GM06990 (cell line): Measurements from ENCODE around the gene MLLT1.

DNA sequence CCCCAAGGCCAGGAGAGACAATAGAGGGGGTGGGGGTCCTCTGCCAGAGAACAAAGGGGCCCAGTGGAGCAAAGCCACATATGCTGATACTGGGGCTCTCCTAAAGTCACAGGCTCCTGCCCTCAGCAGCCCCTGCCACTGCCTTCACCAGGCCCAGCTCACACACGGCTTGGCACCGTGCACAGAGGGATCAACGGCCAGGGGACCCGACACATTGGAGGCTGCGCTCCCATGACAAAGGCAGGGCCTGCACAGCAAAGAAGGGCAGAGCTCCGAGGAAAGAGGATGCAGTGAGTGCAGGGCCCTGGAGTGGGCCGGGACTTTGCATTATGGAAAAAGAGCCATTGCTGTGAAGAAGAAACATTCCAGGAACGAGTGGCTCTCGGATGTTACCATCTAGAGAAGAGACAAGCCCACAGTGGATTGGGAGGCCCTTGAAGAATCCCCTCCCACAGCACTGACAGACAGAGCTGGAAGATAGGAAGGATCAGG is 146.5 kb downstream of the KDM4B start:
- RRBS: no CpG with 5 or more reads among the region's 9 CpGs

- RRBS: no CpG with 5 or more reads among the region's 21 CpGs
Measured at GRCh38 chr19:5125815-5126424, 157.0 kb downstream of the KDM4B start.

DNA sequence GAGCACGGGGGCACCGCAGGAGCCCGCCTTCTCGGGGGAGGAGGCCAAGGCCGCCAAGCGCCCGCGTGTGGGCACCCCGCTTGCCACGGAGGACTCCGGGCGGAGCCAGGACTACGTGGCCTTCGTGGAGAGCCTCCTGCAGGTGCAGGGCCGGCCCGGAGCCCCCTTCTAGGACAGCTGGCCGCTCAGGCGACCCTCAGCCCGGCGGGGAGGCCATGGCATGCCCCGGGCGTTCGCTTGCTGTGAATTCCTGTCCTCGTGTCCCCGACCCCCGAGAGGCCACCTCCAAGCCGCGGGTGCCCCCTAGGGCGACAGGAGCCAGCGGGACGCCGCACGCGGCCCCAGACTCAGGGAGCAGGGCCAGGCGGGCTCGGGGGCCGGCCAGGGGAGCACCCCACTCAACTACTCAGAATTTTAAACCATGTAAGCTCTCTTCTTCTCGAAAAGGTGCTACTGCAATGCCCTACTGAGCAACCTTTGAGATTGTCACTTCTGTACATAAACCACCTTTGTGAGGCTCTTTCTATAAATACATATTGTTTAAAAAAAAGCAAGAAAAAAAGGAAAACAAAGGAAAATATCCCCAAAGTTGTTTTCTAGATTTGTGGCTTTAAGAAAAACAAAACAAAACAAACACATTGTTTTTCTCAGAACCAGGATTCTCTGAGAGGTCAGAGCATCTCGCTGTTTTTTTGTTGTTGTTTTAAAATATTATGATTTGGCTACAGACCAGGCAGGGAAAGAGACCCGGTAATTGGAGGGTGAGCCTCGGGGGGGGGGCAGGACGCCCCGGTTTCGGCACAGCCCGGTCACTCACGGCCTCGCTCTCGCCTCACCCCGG is 182.6 kb downstream of the KDM4B start:
- RRBS: 86% methylated on average over 12 of the region's 49 CpGs

GRCh38 chr19:5255950-5256579 is 84.5 kb downstream of the PTPRS start:
- RRBS: no CpG with 5 or more reads among the region's 7 CpGs

GRCh38 chr19:5536319-5536879 is 81.2 kb downstream of the ZNRF4 start:
- RRBS: 42% methylated on average over 29 of the region's 36 CpGs

- RRBS: no CpG with 5 or more reads among the region's 24 CpGs
Measured at GRCh38 chr19:5577511-5578296, 44.9 kb downstream of the SAFB2 start.

DNA sequence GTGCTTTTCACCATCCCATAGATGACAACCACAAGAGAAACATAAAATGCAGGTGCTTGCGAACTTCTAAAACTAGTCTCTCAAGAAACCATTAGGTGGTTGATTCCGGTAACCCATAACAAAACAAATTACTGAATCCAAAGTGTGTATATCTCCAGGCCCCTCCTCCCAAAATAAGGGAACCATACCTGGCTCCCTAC is 12.3 kb downstream of the SAFB2 start:
- RRBS: no CpG with 5 or more reads among the region's 2 CpGs

DNA sequence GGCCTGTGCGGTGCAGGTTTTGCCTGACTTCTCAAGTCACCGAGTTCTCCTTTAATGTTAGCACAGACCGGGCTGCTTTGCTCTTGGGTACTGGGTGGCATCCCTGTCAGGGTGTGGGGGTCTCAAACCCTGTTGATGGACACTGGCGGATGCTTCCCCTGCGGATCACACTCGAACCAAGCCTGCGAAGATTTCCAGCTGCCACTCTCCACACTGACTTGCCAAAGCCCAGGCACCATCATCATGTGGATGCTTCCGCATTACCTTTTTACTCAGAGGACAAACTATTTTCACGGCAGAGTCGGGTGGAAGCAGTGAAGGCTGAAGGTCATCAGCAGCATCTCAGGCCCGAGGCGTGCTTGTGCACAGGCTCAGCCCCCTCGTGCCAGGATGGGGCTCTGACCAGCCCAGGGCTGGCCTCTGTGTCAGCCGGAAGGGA is 11.3 kb downstream of the MICOS13 start:
- RRBS: 100% methylated on average over 2 of the region's 14 CpGs

DNA sequence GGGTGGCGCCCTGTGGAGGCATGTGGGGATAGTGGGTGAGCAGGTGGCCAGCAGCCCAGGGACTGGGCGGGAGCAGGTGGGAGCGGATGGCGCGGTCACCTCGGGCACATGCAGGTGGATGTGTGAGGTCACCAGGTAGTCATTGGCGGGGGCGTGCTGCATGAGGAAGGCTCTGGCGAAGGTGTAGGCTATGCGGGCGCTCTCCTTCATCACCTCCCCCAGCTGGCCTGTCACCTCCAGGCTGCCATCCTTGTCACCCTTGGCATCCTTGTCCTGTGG is 3.3 kb downstream of the RPL36 start:
- RRBS: no CpG with 5 or more reads among the region's 11 CpGs

GRCh38 chr19:5803877-5804435 is 911 bp upstream of the NRTN start:
- RRBS: 4% methylated on average over 12 of the region's 41 CpGs

DNA sequence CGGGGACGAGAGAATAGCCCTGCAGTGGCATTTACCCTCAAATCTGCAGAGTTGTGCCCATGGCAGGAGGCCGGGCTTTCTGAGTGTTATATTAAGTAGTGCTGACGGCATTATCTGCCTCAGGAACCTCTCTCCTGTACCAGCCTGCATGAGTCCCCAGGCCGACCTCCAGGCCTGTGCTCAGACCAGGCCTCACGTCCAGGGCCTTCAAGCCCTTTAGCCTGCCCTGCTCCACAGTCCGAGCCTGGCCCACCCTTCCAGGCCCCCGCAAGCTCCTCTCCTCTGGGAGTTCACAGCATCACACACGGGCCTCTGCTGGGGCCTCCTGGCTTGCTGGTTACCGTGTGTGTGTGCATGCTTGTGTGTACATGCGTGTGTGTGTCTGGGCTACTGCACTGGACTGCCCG is 26.8 kb downstream of the CAPS start:
- RRBS: no CpG with 5 or more reads among the region's 12 CpGs

DNA sequence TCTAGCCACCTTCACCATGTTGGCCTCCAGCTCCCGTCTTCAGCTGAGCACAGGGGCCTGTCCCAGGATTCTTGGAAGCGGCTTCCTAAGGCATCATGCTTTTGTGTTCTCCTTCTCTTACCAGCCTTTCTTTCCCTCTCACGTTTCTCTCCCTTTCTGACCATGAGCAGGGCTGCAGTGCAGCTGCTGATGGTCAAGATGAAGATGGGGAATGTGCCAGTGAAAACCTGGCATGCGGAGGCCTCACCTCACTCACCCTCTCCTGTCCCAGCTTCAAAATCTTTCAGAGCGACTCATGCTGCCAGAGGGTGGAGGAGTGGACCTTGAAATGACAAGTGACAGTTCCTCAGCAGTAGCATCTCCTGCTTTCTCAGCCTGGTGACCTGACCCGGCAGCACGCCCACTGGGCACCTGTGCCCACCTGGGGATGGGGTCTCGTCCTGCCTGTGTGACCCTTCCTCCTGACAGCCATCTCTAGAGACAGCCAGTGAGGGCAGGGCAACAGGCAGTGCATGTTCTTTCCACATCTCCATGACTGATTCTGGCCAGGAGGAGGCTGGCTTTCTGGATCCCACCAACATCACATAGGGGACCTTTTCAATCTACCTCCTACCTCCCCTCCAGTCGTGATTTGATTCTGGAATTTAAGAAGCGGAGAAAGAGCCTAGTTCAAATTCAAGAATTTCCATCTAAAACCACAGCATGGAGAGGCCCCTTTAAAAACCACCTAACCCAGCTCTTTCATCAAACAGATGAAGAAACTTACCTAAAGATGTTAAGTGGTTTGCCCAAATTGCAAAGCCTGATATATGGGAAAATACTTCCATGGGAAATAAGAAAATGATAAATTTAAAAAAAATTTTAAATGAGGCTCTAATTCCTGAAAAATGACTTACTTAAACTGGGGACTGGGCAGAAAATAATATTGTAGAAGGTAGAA is 45.8 kb downstream of the RFX2 start:
- RRBS: no CpG with 5 or more reads among the region's 10 CpGs

GRCh38 chr19:6091645-6092101 is 18.6 kb downstream of the RFX2 start:
- RRBS: no CpG with 5 or more reads among the region's 8 CpGs

- RRBS: no CpG with 5 or more reads among the region's 5 CpGs
Measured at GRCh38 chr19:6103148-6103780, 7.0 kb downstream of the RFX2 start.

- RRBS: no CpG with 5 or more reads among the region's 15 CpGs
Measured at GRCh38 chr19:6104913-6105640, 5.2 kb downstream of the RFX2 start.

DNA sequence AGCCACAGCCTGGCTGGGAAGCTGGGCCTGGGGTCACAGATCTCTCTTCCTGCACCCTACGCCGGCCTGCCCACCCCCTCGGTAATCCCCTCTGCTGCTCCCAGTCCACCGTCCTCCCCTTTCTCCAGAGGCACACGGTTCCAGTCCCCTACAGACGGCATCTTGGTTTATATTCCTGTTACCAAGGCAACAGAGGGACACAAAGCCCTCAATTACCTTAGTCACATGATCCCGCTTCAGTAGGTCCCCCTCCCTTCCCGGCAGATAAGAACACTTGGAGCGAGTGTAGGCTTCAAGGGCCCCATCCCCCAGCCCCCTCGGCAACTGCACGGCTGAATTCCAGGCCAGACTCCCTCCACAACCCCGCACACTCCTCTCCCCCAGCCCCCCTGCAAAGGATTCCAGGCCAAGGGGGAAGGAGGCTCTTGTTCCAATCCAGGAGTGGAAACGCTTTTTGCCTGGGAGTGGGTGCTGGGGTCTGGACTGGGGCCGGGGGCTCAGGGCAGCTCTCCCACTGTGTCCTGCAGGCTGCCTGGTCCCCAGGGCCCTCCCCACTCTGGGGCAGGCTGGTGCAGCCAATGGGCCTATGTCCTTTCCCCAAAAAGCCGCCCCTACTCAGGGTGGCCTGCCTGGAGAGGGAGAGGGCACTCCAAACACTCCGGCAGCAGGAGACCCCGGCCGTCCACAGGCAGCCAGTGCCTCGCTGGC is 62.7 kb downstream of the MLLT1 start:
- RRBS: no CpG with 5 or more reads among the region's 19 CpGs

- RRBS: 53% methylated on average over 6 of the region's 21 CpGs
Measured at GRCh38 chr19:6234153-6234668, 45.6 kb downstream of the MLLT1 start.

DNA sequence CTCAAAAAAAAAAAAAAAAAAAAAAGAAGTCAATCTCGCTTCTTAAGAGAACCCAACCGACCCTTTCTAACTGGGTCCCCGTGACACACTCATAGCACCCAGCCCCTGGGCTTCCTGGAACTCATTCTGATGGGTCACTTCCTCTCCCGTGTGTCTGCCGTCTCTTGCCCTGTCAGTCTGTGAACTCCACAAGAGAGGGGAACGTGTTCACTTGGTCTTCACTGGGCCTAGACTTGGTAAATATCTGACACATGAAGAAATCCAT is 35.8 kb downstream of the MLLT1 start:
- RRBS: no CpG with 5 or more reads among the region's 6 CpGs

DNA sequence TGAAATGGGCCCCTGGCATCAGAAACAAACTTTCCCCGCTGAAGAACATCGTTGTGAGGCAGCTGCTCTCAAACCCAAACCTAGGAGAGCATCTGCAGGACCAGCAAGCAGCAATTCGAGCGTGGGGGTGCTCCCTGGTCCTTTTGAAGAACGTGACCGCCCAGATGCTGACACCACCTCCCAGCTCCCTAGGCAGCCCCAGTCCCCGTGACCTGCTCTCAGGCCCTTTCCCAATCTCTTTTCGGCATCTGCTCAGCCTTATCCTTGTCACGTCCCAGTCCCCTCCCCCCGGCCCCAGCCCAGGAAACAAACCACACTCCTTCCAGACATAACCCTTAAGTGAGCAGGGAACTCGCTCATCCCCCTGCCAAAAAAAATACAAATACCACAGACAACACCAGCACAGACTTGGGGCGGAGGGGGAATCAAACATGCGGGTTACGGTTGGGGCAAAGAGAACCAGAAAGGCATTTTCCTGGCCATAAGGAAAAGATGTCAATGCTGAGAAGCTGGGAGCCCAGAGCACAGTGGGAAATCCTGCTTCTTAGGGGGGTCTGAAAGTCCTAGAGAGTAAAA is 3.3 kb downstream of the MLLT1 start:
- RRBS: no CpG with 5 or more reads among the region's 14 CpGs

DNA sequence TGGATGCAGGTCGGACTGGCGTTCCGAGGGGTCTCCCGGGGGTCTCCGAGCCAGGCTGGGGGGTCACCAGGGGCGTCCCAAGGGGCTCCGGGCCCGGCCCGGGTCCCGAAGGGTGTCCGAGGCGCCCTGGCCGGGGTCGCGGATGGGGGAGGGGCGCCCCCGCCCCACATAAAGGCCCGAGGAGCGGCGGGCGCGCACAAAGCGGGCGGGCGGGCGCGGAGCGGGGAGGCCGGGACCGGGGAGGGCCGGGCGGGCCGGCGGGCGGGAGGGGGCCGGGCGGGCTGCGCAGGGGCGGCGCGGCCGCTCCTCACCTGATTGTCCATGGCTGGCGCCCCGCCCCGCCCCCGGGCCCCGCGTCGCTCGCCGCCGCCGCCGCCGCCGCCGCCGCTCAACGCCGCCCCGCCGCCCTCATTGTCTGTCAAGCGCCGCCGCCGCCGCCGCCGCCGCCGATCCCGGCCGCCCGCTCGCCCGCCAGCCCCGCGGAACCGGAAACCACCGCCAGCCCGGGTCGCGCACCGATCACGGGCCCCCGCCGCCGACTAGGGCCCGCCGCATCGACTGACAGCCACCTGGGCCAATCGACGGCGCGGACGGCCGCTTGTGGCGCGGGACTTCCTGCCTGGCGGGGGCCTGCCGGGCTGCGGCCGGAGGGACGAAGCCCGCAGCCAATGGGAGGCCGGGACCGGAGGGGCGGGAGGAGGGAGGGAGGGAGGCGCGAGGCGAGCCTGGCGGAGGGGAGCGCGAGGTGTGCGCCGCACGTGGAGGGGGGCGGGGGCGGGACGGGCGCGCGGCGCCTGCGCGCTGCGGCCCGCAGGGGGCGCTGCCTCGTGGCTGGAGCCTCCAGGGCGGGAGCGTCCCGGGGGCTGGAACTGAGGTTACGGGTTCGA is at the start of gene MLLT1:
Gene MLLT1, minus strand, starts transcription at position 514 of the 887 bp plus-strand sequence.
- RRBS: 5% methylated on average over 48 of the region's 135 CpGs